Pericardium fibroblast (primary cell): ENCODE results near the genes EIF2B2 and FOS.

DNA sequence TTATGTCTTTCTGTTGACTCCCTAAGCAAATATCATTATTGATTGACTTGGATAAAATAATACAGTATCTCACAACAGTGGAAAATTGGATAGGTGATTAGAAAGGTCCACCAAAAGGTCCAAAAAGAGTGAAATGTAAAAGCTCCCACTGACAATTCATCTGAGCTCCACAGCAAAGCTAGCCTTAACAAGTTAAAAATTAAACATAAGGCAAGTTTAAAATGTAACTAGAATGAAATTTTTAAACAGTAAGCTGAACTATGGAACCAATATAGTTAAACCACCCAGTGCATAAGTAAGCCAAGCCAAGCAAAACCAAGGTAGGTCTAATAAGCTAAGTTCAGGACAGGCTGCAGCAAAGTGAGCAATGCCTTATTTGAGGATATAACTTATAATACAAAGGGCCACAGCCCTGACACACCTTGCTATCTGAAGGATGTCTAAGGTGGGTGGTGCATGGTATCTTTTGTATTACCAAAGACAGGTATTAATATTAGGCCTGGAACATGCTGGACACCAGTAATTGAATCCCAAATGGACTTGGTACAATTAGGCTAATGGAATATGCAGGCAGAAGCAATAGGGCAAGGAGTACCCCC is 21.7 kb downstream of the ENTPD5 start:
- RAMPAGE, long total RNA = no peak

DNA sequence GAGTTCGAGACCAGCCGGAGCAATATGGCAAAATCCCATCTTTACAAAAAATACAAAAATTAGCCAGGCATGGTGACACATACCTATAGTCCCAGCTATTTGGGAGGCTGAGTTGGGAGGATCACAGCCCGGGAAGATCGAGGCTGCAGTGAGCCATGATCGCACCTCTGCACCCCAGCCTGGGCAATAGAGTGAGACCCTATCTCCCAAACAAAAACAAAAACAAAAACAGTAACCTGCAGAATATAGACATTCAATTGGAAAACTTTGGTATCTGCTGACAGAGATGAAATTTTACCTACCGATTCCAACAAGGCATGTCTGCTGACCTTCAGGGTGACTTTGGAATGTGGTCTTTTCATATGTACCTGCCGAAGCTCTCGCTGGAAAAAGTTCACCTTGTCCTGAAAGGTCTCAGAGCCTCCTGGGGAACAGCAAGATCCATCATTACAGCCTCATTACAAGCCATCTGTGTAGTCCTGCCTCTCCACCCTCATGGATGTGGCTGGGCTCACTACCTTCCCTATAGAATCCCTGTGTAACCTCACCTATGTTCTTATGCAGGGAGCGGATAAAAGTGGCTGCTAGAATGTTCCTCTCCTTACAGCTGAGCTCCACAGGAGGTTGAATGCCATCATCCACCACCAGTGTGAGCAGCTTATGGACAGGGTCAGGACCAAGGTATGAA is 40.2 kb downstream of the AREL1 start:
- RAMPAGE, long total RNA = no peak

DNA sequence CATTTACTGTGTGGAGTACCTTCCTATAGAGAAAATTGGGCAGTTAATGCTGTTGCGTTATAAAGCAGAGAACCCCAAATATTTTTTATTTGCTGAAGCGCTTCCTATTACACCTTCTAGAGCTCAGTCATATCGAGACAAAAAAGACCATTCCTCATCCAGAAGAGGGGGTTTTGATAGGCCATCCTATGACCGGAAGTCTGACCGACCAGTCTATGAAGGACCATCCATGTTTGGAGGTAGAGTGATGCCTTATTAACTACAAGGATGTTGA is 48.3 kb downstream of the YLPM1 start:
- RAMPAGE, long total RNA = no peak

DNA sequence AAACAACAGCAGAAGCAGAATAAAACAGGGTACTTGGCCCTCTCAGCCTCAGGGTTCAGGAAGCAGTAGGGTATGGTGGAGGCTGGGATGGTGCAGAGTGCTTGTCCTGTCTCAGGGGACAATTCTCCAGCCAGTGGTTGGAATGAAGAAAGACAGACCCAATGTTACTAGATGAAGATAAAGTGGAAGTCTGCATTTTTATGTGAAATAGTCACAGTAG is 32.4 kb downstream of the PROX2 start:
- RAMPAGE, long total RNA = no peak

DNA sequence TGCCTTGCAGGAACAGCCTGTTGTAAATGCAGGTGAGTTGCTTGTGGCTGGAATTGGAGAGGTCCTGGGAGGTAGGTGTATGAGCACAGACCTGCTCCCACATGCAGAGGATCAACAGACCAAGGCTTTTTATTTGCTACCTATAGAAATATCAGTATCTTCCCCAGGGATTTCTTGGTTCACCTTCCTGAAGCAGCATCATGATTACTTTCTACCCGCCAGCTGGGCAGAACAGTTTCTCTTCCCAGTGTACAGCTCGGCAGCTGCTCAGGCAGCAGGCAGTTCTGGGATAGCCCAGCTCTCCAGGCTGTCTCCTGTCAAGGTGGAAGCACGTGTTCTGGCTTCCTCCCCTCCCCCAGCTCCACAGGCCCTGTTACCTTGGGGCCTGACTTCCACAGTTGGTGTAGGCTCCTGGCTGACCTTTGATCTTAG is 16.8 kb downstream of the DLST start:
- RAMPAGE, long total RNA = no peak

GRCh38 chr14:74964046-74964331 is 8.6 kb upstream of the PGF start:
- RAMPAGE, long total RNA = no peak

DNA sequence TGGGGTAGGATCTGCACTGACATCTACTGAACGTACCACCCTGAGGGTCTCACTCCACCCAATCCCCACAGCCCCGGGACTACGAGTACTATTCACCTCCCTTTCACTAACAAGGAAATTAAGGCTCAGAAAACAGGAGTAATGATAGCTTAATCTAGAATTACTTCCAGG is 18.2 kb upstream of the PGF start:
- RAMPAGE, long total RNA = no peak

GRCh38 chr14:75002253-75003207 is at the start of gene EIF2B2:
TSS of gene EIF2B2 (plus strand) at chr14:75002921.
- RAMPAGE, long total RNA = start-site peak on the plus strand at chr14:75002909-75002943, 89 and 96 reads in 2 replicates

DNA sequence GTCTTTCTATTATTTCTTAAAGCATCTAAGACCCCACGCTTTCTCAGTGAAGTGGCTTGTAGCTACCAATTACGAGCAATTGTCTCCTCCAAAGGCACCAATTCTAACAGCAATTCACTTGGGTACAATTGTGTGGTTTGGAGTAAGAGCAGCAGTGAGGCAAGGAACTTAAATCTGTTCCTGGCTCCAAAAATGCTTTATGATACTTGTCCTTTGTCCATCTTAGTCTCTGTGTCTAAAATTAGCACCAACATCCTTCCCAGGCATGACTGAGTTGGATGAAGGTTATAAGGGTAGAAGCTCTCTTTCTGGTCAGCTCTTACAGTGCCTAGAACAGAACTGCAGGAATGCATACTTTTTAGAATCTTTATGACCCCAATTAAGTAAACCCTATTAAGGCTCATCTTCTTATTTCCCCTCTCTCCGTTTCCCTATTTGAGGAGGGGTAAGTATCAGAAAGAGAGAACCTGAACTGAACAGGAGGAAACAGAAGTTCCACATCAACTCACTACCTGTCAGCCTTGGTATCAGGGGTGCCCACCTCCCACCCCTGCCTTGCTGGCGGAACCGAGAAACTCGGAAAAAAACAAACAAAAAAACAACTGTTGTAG is 9.1 kb downstream of the EIF2B2 start:
- RAMPAGE, long total RNA = no peak

DNA sequence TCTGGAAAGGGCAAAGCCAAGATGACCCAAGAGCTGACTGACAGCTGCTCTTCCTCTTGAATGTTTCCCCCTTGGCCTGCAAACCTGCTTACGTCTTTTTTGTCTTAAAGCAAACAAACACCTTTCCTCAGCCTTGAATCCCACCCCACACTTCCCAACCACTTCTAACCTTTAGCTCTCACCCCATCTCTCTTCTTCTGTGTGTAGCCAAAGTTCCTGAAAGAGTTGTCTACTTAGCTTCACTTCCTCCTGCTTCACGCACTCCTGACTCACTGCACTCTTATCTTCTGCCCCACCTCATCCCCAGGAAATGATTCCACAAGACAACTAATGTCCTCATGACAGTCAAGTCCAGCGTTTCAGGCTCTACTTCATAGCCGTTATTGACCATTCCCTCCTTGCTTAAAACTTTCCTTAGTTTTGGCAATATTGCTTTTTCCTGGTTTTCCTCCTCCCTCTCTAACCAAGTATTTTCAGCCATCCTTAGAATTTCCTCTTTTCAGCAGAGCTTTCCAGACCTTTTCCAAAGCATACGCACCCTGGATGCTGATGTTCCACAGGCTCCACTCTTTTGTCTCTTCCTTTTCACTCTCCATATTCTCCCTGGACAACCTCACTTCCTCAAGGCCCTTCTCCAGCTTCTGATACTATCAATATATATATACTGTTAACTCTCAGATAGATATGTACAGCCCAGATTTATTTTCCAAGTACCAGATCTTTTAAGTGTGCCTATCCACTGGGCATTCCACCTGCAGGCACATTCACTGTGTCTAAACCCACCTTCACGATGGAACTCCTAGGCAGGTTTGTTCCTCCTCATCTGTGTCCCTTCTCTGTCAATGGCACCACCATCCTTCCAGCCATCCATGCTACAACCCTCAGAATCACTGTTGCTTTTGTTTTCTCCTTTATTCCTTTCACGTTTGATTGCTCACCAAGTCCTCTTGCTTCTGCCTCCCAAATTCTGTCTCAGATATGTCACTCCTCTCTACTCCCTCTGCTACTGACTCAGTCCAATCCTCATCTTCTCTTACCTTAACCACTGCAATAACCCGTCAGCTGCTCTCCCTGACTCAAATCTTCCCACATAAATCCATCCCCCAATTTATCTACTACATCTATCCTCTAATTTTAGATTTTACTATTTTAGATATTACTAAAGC is 22.7 kb downstream of the EIF2B2 start:
- RAMPAGE, long total RNA = no peak

GRCh38 chr14:75049126-75050243 is 1.8 kb downstream of the MLH3 start:
- RAMPAGE, long total RNA = no peak

GRCh38 chr14:75223649-75224176 is 47.3 kb upstream of the TMED10 start:
- RAMPAGE, long total RNA = no peak

DNA sequence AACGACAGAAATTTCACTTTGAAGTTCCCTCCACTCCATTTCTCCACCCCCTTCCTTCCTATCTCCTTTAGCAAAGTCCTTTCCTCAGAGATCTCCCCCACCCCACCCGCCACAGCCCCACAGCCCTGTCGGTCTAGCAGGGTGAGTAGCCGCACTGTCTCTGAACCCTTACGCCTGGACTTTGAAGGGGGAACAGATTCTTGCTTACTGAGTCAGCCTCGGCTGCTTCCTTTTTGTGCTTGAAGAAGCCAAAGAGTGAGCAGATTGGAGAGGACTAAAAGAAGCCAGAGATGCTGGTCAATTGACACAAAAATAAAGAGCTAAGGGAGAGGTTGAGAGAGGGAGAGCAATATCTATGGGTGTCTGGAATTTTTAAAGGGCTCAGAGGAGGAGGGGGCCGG is 44.1 kb upstream of the FOS start:
- RAMPAGE, long total RNA = no peak

DNA sequence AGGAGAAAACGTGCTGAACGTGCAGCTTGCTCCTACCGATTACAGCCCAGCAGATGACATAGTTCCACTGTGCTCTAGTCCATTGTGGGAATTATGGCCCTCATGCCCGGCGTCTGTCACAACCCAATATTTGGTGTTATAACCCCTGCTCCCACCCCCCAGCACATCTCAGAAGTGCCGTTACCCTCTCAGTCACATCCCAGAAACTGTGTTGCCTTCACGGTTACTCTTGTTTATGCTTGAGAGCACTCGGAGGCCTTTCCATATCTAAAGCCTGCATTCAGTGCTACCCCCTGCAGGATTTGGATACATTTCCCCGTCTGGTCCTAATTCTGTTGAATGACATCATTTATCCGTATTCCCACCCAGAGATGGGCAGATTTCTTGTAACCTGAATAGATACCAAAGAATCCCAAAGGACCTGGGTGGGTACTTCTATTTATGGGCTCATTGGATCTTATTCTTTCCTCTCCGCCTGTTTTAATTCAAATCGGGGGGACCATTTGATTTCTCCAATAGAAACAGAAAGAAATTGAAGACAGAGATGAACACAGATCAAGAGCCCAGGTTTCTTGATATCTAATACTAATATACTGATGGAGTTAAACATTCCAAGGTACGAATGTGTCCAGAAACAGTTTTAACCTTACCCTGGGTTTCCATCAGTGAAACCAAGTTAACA is 19.1 kb upstream of the FOS start:
- RAMPAGE, long total RNA = no peak

DNA sequence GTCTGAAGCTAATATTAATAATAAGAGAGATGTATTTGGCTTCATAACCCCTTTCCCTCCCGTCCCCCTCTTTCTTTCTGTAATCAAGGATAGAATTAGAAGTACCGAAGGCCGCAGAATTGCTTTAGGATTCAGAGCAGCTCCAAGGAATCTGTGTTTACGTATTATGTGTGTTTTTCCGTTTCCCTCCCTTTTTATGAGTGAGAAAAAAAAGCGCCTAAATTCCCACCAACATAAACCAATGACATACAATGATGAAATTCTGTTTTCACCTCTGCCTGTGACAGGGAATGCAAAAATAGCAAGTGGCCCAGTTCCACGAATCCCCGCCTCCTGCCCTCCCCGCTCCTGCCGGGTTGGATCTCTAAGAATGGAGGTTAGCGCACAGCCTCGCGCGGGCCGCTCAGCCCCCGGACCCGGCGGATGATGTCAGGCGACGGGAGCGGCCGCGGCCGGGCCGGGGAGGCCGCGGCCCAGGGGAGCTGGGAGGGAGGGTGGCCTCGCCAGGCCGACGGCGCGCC is 1.9 kb upstream of the FOS start:
- RAMPAGE, long total RNA = no peak

DNA sequence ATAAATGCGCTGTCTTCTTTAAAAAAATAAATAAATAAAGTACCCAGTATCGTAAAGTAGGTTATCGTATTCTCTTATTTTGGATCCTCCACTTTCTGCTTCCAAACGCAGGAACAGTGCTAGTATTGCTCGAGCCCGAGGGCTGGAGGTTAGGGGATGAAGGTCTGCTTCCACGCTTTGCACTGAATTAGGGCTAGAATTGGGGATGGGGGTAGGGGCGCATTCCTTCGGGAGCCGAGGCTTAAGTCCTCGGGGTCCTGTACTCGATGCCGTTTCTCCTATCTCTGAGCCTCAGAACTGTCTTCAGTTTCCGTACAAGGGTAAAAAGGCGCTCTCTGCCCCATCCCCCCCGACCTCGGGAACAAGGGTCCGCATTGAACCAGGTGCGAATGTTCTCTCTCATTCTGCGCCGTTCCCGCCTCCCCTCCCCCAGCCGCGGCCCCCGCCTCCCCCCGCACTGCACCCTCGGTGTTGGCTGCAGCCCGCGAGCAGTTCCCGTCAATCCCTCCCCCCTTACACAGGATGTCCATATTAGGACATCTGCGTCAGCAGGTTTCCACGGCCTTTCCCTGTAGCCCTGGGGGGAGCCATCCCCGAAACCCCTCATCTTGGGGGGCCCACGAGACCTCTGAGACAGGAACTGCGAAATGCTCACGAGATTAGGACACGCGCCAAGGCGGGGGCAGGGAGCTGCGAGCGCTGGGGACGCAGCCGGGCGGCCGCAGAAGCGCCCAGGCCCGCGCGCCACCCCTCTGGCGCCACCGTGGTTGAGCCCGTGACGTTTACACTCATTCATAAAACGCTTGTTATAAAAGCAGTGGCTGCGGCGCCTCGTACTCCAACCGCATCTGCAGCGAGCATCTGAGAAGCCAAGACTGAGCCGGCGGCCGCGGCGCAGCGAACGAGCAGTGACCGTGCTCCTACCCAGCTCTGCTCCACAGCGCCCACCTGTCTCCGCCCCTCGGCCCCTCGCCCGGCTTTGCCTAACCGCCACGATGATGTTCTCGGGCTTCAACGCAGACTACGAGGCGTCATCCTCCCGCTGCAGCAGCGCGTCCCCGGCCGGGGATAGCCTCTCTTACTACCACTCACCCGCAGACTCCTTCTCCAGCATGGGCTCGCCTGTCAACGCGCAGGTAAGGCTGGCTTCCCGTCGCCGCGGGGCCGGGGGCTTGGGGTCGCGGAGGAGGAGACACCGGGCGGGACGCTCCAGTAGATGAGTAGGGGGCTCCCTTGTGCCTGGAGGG is at the start of gene FOS:
FOS (plus strand) TSS at position 841 of the 1,247 bp plus-strand sequence.
- RAMPAGE, long total RNA = no peak

- RAMPAGE, long total RNA = no peak
These were observed 56.9 kb downstream of the FOS start for GRCh38 chr14:75335522-75336032.

DNA sequence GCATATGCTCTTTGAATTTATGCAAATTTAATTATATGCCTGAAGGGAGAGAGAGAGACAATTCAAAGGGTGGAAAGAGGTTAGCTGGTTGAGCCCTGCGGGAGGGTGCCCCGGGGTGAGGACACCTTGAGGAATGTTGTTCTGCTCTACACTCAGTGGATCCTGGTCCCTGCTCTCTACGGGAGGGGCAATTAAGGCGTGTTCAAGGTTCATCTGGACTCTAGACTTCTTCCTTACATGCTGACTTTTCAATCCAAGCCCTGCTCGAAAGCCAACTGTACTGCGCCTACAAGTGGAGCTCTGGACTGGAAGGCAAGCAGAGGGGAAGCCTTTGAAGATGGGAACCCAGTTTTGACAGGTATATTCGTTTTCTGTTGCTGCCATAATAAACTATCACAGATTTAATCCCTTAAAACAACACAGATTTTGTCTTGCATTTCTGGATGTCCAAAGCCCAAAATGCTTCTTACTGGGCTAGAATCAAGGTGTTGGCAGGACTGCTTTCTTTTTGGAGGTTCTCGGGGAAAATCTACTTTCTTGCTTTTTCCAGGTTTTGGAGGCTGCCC is 46.4 kb downstream of the JDP2 start:
- RAMPAGE, long total RNA = no peak

DNA sequence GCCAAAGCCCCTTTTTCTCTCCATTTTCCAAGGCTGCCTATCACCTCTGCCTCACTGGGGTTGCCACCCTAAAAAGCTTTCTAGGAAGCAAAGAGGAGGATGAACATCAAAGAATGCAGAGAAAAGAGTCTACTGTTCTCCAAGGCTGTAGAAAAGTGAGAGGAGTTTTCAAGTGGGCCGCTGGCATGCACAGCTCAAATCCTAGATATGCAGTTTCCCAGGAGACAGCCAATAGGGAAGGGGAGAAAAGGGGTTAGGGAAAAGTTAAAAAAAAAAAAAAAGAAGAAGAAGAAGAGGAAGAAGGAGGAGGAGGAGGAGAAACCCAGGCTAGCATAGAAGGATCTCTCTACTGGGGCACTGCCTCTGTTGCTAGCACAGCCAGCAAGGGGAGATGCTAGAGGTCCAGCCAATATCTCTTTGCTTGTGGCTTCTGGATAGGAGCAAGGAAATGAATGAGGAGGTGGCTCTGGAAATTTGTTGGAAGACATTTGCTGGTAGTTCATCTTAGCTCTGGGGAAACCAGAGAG is 737 bp downstream of the BATF start:
- RAMPAGE, long total RNA = no peak

- RAMPAGE, long total RNA = no peak
These were observed 10.0 kb downstream of the ERG28 start for GRCh38 chr14:75650599-75651180.